Tibial nerve (tissue), 3 donors: ENCODE measurements around the gene KLHL22.

DNA sequence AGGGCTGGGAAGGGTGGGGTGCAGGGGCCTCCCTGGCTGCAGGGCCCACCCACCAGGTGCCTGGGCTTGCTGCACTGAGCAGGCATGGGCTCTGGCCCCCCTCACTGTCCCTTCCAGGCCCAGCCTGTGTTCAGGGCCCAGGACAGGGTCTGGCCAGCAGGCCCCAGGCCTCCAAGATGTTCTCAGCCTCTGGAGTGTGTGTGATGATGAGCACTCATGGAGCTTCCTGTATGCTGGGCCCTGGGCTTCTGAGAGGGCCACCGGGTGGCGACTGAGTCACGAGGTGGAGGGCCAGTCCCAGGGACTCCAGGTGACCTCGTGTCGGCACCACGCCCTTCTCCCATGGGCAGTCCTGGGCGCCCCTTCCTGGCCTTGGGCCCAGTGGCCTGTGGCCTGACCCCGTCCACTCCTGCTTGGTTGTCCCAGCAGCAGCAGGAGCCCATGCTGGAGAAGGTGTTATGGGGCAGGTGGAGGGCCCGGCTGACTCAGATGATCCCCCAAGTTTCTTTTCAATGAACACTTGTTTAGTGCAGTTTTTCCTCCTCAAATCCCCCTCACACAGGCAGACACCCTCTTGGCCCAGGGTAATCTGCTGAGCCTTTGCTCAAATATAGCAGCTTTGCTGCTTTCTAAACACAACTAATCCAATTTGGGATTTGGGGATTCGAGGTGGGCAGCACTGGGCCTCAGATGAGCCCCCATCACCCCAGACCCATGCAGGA is 56.1 kb upstream of the CCDC188 start:
- PRO-cap: no peak
- RAMPAGE, long total RNA, 3 experiments: no peak in any of the 3 experiments

- PRO-cap: no peak
- RAMPAGE, long total RNA, 3 experiments: no peak in any of the 3 experiments
These were observed 24.5 kb downstream of the RTN4R start for GRCh38 chr22:20243538-20244103.

GRCh38 chr22:20495689-20496298 is at the start of gene KLHL22:
Gene KLHL22 (minus strand): TSS chr22:20495795.
- PRO-cap: bidirectional peak, plus-strand start at chr22:20495951, minus-strand start at chr22:20495750
- RAMPAGE, long total RNA, 3 experiments: start-site peak on the minus strand in 3 of 3 experiments, at chr22:20495773-20495863 at its widest, 55 to 95 reads per replicate

- PRO-cap: no peak
- RAMPAGE, long total RNA, 3 experiments: no peak in any of the 3 experiments
These were observed 46.5 kb downstream of the MED15 start for GRCh38 chr22:20553716-20554441.

DNA sequence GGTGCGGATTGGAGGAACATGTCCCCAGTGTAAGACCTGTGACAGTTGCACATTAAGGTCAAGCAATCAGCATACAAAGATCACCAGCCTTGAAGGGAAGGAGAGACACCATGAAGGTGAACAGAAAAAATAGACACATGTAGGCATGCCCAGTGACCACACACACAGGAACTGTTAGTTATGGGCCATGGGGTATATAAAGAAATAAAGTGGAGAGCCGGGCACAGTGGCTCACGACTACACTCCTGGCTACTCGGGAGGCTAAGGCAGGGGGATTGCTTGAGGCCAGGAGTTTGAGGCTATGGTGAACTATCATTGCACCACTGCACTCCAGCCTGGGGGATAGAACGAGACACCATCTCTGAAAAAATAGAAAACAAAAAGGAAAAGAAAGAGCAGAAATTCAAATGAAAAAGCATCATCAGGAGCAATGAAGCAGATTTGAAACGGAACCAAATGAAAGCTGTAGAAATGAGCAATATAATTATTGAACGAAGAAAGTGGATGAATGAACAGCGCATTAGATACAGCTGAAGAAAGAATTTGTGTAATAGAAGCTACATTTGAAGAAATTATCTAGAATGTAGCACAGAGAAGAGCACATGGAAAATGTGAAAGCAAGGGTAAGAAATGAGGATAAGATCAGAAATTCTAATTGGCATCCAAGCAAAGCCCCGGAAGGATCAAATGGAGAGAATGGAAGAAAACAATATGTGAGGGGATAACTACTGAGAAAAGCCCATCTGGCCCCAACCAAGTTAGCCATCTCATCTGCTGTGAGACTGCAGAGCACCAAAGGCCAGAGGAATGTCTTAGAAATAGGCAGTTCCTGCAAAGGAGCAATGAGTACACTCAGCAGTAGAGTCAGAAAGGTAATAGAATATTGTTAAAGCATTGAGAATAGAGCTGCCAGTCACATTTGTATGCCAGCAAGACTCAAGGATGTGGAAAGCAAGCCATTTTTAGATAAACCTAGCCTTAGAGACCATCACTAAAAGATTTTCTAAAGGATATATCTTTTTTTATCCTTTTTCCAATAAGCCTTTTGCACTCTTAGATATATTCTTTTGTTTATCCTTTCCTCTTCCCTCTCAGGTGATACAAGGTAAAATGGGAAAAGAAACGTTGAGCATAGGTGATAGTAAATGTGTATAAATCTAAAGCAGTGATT is 51.8 kb downstream of the MED15 start:
- PRO-cap: no peak
- RAMPAGE, long total RNA, 3 experiments: start-site peak on the plus strand in 1 of 3 experiments, centred at position 265 of the sequence, 10 reads per replicate

DNA sequence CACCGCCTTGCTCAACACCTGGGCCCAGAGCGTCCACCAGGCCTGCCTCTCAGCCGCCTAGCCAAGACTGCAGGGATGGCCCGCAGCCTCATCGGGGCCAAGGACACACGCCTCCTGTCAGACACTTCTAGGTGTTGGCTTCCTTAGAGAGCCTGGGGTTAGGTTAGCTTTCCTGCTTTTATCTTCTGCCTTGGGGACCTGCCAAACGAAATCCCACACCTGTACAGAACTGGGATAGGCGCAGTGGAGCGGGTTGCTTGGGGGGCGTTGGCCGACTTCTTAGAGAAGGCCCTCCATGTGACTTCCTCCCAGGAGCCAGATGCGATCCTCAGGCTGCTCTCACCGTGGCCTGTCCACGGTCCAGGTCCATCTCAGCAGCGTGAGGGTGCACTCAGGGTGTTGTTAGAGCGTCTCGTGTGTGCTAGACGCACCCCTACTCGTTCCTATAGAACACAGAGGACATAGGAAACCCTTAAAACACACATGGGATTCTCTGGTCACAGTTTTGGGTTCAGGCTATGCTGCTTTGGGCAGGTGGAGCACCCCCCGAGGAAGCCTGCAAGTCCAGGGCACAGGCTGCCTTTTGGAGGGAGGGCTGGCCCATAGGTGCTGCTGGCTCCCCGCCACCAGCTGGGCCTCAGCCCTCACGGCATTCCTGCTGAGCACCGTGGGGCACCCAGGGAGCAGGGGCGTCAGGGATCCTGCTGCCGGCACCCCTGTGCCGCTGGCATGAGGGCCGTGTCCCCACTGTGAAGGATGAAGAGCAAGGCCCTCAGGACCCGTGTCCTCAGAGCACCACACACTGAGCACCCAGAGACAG is 79.4 kb downstream of the MED15 start:
- PRO-cap: no peak
- RAMPAGE, long total RNA, 3 experiments: no peak in any of the 3 experiments

- PRO-cap: no peak
- RAMPAGE, long total RNA, 3 experiments: no peak in any of the 3 experiments
These were observed 80.1 kb downstream of the MED15 start for GRCh38 chr22:20587464-20587952.

DNA sequence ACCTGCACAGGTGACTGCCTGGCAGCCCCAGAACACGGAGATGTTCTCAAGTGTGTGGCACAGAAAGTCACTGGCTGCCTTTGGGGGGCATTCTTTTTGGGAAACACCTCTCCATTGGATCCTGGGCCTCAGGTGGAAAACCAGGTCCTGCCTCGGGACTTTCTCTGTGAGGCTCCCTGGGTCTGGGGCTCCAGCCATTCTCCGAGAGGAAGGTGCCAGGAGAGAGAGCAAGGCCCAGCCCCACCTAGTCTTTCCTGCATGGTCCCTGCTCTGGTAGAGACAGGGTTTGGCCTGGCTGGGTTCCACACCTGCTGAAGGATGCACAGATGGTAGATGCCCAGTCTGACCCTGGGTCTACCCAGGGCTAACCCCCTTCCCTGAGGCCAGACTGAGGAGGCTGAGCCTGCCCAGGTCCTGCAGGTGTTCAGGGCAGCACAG is 126.7 kb downstream of the MED15 start:
- PRO-cap: no peak
- RAMPAGE, long total RNA, 3 experiments: no peak in any of the 3 experiments

DNA sequence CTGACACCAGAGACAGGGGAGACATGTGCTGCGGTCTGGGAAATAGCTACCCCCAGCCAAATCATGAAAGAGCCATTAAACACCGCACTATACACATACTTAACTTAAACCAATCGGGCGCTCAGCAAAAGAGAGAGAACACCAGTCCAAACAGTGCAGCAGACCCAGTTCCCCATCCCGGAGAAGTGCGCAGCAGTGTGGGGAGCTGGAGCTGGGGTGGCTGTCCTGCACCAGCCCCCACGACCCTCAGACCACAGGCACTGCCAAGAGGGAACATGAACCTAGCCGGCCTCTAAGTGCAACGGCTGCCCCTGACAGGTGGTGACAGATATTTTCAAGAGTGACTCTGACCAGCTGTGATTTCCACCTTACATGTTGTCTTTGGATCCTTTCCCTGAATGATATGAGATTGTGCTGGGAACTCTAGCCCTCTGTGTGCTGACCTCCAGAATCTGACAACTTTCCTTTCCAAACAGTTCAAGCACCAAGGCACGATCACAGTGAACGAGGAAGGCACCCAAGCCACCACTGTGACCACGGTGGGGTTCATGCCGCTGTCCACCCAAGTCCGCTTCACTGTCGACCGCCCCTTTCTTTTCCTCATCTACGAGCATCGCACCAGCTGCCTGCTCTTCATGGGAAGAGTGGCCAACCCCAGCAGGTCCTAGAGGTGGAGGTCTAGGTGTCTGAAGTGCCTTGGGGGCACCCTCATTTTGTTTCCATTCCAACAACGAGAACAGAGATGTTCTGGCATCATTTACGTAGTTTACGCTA is 12.7 kb downstream of the SERPIND1 start:
- PRO-cap: no peak
- RAMPAGE, long total RNA, 3 experiments: no peak in any of the 3 experiments

DNA sequence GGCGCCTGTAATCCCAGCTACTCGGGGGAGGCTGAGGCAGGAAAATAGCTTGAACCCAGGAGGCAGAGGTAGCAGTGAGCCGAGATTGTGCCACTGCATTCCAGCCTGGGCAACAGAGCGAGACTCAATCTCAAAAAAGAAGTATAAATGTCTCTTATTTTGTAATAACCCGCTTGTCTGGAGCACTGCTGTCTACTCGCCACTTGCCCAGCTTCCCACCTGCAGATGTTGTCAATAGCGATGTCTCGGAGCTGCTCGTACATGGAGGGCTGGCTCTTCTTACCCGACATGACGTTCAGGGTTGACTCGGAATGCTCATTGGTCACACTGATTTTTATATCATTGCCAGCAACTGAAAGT is 27.8 kb downstream of the SERPIND1 start:
- PRO-cap: no peak
- RAMPAGE, long total RNA, 3 experiments: start-site peak on the minus strand in 1 of 3 experiments, centred at position 231 of the sequence, 19 reads per replicate

DNA sequence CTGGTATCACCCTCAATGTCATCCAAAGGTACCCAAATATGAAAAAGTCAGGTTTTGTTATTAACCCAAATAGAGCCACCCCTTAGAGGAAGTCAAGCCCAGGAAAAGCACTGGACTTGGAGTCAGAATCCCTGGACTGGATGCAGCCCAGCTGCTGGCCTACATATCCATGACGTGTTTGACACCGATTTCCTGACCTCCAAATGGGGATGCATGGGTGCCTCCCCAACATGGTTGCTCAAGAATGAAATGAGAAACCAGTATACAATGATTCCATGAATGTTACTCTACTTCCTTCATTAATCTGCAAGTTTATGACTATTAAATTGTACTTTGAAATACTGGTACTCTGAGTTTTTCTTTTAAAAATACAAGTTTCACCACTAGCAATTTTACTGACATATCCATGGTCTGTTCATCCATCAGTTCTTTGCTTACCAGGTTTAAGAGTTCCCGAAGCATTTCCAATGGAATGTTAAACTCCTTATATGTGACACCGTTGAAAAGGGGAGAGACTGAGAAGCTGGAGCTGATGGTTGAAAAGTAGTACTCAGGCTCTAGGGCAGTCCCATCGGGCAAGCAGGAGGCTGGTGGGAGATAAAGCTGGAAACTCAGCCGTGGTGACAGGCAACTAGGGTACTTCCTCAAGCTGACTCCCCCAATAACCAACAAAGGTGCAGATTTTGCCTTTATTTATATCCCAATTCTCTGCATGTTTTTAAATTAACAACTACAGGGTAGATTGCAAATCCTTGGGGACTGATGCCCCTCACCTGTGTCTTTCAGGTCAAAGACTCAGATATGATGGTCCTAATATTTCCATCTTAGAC is 39.2 kb downstream of the SERPIND1 start:
- PRO-cap: no peak
- RAMPAGE, long total RNA, 3 experiments: no peak in any of the 3 experiments

DNA sequence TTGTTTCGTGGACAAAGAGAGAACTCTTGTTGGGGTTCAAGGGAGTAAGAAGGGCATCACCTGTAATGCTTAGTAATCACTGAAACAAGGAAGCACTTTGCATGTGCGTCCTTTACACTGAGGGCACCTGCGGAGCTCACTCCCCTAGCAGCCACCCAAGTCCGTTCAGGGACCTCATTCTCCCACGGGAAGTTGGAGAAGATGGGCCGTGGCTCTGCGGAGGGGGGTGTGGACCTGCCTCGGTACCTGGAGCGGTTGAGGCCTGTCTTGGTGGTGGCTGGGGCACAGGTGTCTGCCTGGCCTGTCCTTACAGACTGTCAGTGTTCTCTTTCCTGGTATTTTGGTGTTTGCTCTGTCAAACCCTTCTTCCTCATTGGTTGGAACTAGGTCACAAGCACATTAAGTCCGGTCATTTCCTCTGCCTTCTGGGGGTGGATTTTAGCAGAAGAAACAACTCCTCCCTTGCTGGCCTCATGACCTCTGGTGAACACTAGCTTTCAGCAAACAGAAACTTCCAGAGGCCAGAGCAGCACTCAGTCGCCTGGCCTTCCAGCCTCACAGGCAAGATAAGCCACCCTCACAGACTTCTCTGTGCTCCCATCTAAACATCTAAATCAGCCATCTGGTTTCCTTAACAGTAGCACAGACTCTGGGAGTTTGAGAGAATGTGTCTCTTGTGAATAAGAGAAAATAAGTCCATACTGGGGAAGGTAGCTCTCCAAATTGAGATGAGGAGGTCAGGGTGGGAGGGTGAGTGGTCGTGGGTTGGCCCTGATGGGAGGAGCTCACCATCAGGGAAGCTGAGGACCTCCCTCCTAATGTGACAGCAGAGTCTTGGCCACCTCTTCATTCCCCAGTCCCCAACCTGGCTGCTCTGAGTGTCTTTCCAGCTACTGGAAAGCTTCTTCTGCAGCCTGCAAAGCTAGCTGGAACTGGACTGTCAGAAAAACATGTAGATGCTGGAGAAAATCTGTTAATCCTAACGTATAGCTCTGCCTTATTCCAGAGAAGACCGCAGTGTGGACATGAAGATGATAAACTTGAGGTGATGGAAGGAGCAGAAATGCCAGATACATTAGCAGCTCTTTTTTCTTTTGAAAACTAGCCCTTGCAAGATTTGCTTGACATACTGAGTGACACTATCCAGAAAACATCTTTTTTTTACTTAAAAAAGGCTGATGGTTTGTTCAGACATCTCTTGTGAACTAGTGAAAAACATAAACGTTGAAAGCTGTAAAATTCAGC is 8.7 kb downstream of the SNAP29 start:
- PRO-cap: bidirectional peak, plus-strand start at position 507 of the sequence, minus-strand start at position 319 of the sequence
- RAMPAGE, long total RNA, 3 experiments: no peak in any of the 3 experiments

- PRO-cap: unidirectional peak, minus-strand start at chr22:20917861
- RAMPAGE, long total RNA, 3 experiments: no peak in any of the 3 experiments
These were observed 674 bp downstream of the CRKL start for GRCh38 chr22:20917651-20918510.

- PRO-cap: no peak
- RAMPAGE, long total RNA, 3 experiments: no peak in any of the 3 experiments
These were observed 15.1 kb upstream of the AIFM3 start for GRCh38 chr22:20951638-20952585.

DNA sequence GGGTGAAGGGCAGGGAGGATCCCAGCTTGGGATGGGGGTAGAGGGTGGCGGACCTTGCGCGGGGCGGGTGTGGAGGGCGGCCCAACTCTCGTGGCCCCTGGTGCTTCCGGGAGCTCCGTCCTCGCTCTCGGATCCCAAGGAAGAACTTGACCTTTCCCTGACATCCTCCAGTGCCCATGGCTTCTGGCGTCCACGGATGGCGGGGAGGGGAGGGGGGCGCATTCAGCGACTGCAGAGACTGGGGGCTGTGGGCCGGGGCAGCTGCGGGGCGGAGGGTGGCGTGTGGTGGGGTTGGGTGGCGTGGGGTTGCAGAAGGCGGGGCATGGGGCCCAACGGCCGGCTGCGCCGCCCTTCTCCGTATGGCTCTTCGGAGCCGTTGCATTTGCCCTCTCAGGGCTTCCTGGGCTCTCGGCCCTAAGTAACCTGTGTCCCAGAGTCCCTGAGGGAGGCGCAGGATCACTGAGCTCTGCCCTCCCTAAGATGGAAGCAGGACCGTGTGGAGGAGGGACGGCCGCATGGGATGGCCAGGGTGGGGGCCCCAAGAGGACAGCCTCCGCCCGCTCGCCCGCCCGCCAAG is 9.4 kb upstream of the AIFM3 start:
- PRO-cap: no peak
- RAMPAGE, long total RNA, 3 experiments: no peak in any of the 3 experiments

DNA sequence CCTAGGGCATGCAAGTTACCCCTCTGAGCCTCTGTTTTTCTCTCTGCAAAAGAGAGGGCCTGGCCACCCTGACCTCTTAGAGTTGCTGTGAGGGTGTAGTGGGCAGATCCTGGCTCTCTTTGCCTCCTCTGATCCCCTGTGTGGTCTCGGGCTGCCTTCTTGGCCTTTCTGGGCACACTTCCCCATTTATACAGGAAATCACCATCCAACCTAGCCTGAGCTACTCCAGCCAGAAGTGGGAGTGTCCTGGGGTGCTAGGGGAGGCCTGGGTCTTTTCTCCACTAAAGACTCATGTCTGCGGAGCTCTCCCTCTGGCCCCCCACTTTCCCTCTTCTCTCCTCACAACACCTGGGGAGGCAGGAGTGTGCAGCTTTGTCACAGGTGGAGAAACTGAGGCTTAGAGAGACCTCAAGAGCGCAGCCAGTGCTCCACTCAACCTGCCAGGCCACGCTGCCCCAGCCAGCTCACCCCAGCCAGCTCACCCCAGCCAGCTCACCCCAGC is 1.3 kb downstream of the AIFM3 start:
- PRO-cap: no peak
- RAMPAGE, long total RNA, 3 experiments: no peak in any of the 3 experiments

GRCh38 chr22:20979788-20980423 is 2.2 kb upstream of the LZTR1 start:
- PRO-cap: no peak
- RAMPAGE, long total RNA, 3 experiments: no peak in any of the 3 experiments

DNA sequence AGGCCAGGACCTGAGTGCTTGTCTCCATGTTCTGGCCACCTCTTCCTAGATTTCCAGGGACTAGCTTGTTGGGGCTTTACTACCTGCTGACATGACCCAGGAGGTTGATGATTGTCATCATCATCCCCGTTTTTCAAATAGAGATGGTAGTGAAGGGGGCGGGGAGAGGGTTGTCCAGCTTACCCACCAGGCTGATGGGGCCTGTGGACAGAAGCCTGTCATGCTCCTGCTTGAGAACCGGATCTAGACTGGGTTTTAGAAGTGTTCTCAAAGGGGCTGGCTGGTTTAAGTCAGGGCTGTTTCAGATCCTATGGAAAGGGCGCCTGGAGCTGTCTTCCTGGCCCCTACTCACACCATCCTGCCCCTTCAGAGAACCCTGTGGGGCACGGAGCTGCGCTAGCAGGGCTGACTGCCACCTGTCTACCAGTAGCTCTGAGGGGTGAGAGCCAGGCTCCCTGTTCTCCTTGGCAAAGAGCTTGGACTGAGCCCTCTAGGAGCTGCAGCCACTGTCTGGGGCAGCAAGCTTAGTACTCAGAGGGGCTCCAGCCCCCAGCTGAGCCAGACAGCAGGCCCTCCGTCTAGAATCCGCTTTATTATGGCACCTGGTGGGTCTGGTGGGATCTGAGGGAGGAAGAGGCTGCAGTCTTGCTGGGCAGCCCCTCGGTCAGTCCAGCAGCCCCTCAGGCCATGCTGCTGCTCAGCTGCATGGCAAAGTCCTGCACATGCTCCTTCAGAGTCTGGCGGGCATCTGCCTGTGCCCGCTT is 2.5 kb downstream of the THAP7 start:
- PRO-cap: no peak
- RAMPAGE, long total RNA, 3 experiments: no peak in any of the 3 experiments

- PRO-cap: no peak
- RAMPAGE, long total RNA, 3 experiments: no peak in any of the 3 experiments
These were observed 763 bp upstream of the HIC2 start for GRCh38 chr22:21416347-21416868.

- PRO-cap: no peak
- RAMPAGE, long total RNA, 3 experiments: no peak in any of the 3 experiments
These were observed 738 bp downstream of the HIC2 start for GRCh38 chr22:21417891-21418327.